MCF 10A (cell line): ENCODE results near the gene TMEM117.

GRCh38 chr12:33438706-33439394 is 769 bp downstream of the SYT10 start:
- PRO-cap: no peak
- RRBS: 68% methylated on average over 34 of the region's 61 CpGs

DNA sequence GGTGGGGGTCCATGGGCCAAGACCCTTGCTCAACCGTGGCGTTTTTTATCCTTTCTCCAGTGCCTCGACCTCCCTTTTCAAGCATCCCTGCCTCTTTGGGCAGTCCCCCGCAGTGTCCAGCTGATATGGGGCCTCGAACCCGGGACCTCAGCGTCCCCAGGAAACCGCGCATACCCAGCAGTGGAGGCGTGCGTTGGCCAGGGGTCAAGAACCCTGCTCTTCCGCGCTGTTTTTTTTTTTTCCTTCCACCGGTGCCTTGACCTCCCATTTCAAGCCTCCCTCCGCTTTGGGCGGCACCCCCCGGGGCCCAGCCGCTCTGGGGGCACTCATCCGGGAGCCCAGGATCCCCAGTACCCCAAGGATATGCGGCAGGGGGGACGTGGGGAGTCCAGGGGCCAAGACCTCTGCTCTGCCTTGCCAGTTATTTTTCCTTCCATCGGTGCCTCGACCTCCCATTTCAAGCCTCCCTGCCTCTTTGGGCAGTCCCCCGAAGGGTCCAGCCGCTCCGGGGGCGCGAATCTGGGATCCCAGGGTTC is 325.8 kb downstream of the ALG10 start:
- PRO-cap: no peak
- RRBS: 21% methylated on average over 3 of the region's 28 CpGs

GRCh38 chr12:38123939-38124242 is 192.7 kb upstream of the ALG10B start:
- PRO-cap: no peak
- RRBS: no CpG with 5 or more reads among the region's 2 CpGs

DNA sequence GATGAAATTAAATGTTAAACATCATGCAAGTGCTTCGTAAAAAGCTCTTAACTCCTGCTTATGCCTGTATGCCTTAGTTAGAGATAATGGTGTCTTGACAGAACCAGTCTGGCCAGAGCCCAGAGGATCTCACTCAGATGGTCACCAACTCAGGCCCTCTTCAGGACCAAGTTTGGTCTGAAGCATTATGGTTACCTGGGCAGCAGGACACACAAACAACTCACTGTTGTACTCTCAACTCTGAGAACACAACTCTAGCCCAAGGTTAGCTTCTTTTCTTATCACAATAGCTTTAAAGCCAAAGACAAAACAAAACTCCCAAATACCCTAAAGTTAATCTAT is 115.4 kb downstream of the KIF21A start:
- PRO-cap: no peak
- RRBS: no CpG with 5 or more reads among the region's 1 CpG

DNA sequence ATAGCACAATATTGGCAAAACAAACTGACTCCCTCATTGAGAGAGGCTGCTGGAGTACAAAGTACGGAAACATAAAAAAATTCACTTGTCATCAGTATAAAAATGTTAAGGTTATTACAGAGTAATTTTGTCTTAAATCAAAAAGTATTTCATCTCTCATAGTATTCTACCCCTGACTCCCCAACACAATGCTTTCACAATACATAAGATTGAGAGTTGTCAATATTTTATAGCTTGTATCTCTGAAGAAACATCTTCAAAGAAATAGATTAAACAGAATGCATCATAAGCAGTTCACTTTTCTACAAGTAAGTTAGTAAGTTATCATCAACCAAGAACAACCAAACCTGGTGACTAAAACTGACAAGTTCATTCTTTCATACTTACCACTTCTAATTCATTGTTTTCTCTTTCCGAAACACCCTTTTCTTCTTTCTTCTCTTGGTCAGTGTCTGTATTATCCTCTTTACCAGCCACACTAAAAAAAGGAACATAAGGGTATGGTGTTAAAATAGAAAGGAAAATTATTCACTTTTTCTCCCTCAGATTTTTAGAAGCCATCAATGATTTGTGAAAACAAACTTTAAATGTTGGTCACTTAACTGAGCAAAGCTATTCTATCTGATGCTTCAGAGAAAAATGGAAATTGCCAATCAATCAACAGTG is 101.1 kb downstream of the KIF21A start:
- PRO-cap: no peak
- RRBS: no CpG with 5 or more reads among the region's 2 CpGs

GRCh38 chr12:41212551-41213161 is 24.5 kb downstream of the PDZRN4 start:
- PRO-cap: no peak
- RRBS: no CpG with 5 or more reads among the region's 3 CpGs

- PRO-cap: no peak
- RRBS: no CpG with 5 or more reads among the region's 6 CpGs
Measured at GRCh38 chr12:42426538-42427206, 100.7 kb downstream of the PPHLN1 start.

DNA sequence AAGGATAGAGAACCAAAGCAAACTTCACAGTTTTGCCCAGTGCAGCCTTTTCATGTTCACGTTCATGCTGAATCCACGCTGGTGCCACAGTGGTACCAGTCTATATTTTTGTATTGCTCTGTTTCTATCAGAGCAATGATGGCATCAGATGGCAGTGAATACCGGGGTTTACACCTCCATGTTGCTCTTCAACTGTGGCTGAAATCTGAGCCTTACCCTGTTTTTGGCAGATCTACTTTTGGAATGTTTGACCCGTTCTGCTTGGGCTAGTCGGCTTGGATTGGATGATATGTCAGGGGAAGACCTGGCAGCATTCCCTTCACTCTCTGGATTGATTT is 144.9 kb upstream of the PRICKLE1 start:
- PRO-cap: no peak
- RRBS: no CpG with 5 or more reads among the region's 5 CpGs

DNA sequence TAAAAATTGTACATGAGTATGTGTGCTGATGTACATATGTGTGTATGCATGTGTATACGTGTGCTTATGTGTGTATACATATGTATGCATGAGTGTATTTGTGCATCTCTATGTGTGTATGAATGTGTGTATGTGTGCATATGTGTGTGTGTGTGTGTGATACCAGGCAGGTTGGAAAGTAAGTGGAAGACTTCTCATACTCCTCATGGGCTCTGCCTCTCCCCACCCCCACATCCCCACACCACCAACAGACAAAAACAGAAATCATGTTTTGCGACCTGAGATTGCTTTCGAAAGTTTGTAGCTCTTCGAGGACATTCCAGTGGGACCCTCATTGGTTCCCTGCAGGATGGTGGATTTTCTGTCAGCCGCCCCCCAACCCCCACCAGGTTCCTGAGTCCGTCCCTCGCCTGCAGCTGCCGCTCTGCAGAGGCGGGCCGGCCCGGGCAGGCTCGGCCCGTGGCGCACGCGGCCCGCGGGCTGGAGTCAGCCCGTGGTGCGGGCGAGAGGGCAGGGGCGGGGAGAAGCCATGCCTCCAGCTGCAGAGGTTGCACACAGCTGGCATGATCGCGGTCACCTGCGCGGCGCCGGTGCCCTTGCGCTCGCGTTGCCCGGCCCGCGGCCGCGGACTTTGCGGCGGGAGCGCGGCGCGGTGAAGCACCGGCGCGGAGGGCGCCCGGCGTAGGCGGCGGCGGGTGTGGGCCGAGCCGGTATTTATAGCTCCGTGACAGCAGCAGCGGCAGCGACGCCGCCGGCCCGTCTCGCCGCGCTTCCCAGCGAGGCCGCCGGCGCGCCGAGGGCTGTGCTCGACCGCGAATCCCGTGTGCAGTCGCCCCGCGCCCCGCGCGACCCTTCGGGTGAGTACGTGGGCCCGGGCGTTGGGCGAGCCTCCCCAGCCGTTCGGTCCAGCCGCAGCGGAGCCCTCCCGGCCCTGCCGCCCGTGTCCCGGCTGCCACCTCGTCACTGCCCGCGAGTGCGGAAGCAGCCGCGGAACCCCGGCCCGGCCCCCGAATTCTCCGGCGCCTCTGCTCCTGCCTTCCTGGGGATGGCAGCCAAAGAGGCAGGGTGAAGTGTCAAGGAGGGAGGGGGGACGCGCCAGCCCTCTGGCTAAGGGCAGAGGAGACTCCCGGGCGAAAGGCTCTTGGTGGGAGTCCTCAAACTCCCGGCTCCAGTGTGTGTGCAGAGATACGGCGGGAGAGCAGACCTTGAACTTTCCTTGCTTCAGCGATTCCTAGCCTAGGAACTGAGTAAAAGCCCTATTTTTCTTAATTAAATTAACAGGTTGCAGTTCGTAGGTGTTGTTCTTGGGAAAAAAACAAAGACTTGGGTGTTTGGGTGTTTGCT is at the start of gene TMEM117:
TSS of gene TMEM117 (plus strand) at position 742 of the 1,344 bp plus-strand sequence.
- PRO-cap: bidirectional peak, plus-strand start at position 742 of the sequence, minus-strand start at position 690 of the sequence; bidirectional peak, plus-strand start at position 963 of the sequence, minus-strand start at position 965 of the sequence; bidirectional peak, plus-strand start at position 1,237 of the sequence, minus-strand start at position 1,245 of the sequence
- RRBS: under 1% methylated on average over 48 of the region's 112 CpGs

DNA sequence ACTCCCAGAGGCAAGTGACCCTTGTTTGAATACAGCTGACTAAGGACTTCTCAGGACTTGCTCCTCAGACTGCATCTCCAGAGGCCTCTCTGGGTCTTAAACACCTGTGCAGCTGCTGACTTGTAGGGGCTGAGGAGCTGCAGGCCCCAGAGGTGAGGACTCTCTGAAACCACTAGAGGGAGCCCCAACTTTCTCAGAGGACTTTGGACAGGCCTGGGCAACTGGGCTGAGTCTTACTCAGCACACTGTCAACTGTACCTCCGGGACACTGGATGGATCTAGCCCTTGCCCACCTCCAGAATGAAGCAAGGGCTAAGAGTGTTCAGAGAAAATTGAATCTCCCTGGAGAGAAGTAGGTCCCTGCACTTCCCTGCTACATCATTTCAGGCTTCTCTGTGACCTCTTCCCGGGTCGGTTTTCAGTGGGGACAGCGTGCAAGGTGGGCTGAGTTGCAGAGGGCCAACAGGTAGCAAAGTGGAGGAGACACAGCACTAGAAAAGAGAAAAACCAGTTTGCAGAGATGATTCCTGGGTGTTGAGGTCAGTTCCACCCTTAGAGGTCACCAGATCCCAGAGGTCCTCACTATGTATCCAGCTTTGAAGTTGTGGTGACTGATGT is 164.6 kb downstream of the TMEM117 start:
- PRO-cap: no peak
- RRBS: no CpG with 5 or more reads among the region's 4 CpGs

DNA sequence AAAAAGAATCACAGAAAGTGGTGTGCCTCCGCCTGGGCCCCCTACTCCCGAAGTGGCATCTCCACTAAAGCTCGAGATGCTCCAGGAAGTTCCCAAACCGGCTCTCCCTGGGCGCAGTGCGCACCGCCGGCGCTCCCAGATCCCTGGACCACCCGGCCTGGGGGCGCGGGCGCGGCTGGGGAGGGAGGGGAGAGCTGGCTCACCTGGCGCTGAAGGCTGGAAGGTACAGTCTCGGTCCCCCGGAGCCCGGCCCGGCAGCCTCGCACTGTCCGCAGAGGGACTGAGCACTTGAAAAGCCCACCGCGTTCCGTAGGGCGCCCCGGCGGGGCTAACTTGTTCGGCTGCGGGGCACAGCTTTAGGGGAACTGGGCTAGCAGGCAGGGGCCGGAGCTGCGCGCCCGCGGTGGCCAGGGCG is 570 bp downstream of the DBX2 start:
- PRO-cap: no peak
- RRBS: 77% methylated on average over 20 of the region's 35 CpGs

DNA sequence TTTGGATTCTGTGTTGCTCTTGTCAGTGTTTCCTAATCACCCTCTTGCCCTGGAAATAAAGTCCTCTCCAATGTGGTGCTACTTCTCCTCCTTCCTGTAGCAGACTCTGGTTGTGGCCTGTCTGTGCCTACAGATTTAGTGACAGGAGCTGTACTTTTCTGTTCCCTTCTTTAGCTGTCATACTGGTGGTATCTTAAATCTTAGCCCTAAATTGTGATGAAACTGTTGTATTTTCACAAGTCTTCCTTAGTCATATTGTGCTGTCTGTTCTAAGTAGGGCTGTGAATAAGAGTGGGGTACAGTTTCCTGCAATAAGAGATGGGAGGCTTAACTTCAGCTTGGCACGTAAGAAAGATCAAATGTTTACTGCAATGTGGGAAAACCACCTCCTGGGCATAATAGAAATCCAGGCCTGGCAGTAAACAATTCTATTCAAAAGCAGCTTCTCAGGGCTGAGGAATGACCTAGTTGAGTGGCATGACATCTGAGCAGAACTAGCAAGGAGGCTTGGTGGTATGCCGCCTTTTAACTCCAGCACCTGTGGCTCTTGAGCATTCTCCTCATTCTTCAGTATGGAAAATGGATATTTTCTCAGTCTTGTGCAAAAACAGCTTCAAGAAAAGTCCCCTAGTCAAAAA is 19.3 kb downstream of the ANO6 start:
- PRO-cap: no peak
- RRBS: no CpG with 5 or more reads among the region's 2 CpGs

DNA sequence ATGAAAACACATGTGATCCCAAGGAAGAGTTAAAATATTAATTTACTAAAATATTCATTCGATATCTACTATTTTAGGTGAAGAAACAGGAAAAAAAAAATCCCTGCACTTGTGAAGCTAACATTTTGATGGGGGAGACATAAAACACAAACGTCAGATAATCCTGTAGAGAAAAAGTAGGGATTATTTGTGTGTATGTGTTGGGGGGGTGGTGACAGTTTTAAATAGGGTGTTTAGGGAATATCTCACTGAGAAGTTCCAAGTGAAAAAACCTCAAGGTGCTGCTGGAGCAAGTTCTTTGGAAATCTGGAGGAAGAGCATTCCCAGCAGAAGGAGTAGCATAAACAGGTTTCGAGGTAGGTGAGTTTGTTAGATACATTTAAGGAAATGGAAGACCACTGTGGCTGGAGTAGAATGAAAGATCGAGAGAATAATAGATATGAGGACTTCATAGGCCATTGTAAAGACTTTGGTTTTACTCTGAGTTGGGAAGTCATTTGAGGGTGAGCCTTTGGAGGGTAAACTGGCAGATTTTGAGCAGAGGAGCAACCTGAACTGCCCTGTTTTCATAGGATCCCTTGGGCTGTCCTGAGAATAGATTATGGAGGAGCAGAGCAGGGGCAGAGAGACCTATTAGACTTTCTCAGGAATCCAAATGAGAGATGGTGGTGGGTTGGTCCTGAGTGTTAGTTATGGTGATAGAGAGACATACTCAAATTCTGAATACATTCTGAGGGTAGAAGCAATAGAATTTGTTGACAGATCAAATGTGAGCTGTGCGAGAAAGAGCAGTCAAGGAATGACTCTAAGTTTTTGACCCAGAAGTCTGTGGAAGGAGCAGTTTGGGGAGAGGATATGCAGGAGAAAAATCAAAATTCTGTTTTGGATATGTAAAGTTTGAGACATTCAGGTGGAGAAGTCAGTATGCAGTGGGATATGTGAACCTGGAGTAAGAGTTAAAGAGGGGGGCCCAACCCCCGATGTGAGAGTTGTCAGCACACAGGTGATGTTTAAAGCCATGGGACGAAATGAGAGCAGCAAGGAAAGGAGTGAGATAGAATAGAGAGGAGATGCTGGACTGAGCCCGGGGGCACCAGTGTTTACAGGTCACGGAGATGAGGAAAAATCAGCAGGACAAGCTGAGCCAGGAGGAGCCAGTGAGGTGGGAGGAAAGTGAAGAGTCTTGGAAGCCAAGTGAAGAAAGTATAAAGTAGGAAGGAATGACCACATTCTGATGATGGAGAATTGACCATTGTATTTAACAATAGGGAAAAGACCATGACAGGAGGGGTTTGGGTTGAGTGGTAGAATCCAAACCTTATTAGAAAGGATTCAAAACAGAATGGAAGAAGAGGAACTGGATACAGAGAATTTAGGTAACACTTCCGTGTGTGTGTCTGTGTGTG is 91.2 kb downstream of the ANO6 start:
- PRO-cap: no peak
- RRBS: no CpG with 5 or more reads among the region's 10 CpGs

GRCh38 chr12:46159972-46160442 is 108.8 kb downstream of the SLC38A1 start:
- PRO-cap: no peak
- RRBS: no CpG with 5 or more reads among the region's 6 CpGs

DNA sequence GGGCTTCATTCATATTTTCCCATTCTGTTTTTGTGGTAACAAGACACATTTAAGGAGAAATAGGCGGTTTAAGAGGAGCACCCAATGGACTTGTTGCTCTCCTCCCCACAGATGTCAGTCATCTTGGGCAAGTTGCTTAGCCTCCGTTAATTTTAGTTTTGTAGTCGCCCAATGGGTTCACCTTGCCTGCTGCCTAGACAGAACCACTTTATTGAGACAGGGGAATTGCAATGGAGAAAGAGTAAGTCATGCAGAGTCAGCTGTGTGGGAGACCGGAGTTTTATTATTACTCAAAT is 50.5 kb downstream of the SLC38A1 start:
- PRO-cap: no peak
- RRBS: no CpG with 5 or more reads among the region's 4 CpGs

DNA sequence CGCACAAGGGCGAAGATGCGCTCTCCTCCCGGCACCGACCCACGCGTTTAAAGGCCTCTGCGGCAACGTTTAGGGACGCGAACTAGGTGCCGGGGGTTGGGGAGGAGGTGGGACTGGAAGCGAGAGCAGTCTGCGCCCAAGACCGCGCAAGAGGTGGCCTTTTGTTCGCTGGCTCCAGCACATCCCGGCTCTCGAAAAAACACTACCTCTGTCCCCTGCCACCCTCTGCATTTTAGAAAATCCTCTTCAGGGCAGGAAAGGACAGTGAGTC is 1.3 kb downstream of the SLC38A1 start:
- PRO-cap: bidirectional peak, plus-strand start outside the sequence, minus-strand start at position 49 of the sequence
- RRBS: under 1% methylated on average over 15 of the region's 19 CpGs

GRCh38 chr12:46359644-46360436 is 12.7 kb downstream of the SLC38A2 start:
- PRO-cap: no peak
- RRBS: no CpG with 5 or more reads among the region's 5 CpGs

DNA sequence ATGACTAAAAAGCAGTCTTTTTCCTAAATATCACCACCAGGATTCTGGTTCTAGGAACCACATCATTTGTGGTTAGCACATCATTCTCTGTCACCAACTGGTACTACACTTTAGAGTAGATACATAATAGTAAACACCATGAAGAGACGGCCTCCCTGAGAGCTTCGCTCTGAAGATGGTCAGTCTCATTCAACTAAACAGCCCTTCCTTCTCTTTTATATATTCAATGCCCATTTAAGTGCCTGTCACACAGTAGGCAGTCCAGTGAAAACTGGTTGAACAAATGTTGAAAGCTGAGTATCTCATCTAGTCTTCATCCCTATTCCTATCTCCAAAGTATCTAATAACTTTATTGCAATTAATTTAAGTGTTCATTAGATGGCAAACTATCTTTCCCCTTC is 10.9 kb downstream of the SLC38A2 start:
- PRO-cap: no peak
- RRBS: no CpG with 5 or more reads among the region's 2 CpGs

- PRO-cap: bidirectional peak, plus-strand start at chr12:46383681, minus-strand start at chr12:46383332; bidirectional peak, plus-strand start at chr12:46384067, minus-strand start at chr12:46383905
- RRBS: under 1% methylated on average over 14 of the region's 39 CpGs
Measured at GRCh38 chr12:46383643-46384116, 11.1 kb upstream of the SLC38A2 start.

- PRO-cap: bidirectional peak, plus-strand start at chr12:46384153, minus-strand start at chr12:46384227
- RRBS: no CpG with 5 or more reads among the region's 8 CpGs
Measured at GRCh38 chr12:46384117-46384340, 11.5 kb upstream of the SLC38A2 start.